Camera-type eye (tissue), 1 donor: Measurements from ENCODE around the genes BAZ2A and PTGES3.

DNA sequence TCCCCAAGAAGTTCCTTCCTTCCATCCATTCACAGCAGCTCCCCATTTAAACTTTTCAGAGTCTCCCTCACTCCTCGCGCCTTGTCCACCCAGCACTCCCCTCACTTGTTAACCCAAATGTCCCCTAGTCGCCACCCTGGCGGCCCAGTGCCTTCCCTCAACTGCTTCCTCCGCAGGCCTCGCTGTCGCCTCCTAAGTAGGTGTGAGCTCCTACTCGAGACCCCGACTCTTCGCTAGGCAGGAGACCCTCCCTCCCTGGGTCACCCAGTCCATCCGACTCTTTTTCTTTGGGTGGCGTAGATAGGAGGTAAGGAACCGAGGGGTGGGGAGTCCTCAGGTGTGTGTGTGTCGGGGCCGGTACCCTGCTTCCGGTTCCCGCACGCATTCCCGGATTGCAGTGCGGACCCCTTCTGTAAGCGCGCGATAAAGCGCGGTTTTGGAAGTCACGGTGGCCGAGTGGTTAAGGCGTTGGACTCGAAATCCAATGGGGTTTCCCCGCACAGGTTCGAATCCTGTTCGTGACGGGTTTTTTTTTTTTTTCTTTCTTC, 713 bp upstream of the SMARCC2 start:
- RAMPAGE, long total RNA: no peak

DNA sequence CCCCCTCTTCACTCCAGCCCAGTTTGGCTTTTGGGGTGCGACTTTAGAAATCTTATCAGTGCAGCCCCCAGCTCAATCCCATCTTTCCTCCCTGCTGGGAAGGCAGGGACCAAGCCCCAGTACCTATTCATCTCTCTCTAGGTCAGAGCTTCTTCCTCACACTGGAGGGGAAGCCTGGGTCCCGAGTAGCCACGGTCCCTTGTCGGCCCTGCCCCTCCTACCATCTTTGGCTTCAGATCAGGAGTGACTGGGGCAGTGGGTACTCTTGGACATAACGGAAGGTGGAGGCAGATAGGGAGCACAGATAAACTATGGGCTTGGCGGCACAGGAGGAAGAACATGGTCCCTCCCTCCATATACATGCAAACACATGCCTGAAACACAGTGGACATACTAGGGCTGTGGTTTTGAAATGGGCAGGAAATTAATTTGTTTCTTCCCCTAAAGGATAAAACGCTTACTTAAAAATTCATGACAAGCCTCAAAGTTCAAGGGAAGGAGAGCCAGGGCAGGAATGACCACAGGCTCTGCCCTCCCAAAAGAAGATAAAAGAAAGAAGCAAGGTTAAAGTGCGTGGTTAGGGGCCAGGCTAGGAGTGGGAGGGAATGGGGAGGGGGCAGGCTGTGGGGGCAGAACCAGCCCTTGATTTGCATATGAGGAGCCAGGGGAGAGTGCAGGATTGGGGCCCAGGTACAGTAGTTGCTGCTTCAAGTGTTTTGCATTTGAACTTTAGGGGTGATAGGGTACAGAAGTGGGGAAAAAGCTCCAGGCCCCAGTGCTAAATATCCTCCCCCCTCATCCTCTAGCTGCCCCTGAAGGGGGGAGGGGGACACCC, 12.2 kb downstream of the SLC39A5 start:
- RAMPAGE, long total RNA: no peak

DNA sequence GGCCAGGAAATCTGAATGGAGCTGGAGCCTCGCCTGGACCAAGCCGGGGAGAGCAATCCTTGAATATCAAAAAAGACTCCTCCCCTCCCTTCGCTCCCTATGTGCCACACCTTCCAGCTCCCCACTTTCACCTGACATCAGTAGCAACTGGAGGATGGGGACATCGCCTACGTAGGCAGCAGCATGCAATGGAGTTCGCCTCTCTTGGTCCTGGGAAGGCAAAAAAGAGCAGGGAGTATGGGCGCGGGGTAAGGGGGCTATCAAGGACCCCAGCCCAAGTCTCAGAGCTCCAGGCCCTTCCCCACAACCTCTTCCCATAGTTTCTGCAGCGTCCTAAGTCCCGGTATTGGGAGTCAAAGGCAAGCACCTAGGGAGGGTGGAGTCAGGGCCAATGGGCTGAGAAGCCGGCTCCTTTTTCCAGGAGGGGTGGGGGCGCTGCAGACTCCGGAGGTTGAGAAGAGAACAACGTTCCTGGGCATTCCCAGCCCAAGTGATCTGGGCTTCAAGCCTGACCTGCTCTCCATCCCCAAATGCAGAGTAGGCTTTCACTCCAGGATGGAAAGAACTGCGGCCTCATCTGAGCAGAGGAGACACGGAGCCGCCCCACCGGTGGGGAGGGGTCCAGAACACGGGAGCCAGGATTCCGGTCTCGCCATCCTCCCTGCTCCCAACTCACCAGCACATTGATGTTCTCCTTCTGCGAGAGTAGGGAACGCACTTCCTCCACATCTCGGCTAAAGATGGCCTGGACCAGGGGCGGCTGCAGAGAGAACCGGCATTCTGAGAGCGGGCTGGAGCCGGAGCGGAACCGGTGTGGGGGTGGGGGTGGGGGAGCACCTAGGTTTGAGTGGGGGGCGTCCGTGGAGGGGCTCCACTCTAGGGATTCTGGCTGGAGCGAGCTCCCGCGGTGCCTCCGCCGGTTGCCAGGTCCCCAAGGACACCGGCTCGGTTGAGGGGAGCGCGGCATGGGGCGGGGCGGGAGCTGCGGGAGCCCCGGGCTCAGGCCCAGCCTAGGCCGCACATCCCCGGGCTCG, 715 bp downstream of the ANKRD52 start:
- RAMPAGE, long total RNA: no peak

GRCh38 chr12:56315264-56315800, 456 bp downstream of the CNPY2 start:
- RAMPAGE, long total RNA: no peak

DNA sequence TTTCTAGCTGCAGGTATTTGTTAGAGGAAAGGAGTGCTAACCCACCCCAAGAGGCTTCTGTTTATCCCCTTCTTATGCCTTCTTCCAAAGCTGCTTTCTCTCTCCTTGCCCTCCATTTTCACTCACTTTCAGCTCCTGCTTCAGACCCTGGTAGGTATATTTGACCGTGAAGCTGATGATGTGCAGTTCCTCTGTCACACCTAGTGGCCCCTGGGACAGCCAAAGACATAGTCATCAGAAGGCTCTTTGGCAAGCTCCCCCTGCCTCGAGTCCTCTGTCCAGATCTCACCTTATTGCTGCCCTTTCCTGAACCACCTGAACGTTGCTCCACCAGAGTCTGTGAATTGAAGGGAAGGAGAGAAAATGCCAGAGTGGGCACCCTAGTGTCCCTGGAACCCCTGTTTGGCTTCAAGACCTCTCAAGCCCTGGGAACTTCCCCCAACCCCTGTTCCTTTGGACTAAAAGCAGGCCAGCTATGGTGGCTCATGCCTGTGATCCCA, 10.6 kb downstream of the STAT2 start:
- RAMPAGE, long total RNA: no peak

DNA sequence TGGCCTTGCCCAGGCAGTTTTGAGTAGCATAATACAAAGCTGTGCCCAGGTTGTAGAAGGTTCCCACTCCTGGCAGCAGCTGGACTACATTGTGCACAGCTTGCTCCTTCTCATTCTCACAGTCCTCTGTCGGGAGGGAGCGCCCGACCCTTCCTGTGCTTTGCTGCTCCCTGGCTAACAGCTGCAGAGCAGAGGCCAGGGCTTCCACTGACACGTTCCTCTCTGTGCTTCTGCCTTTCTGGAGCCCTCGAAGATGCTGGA, 1.2 kb downstream of the APOF start:
- RAMPAGE, long total RNA: no peak

GRCh38 chr12:56522142-56523209, 856 bp downstream of the RBMS2 start:
- RAMPAGE, long total RNA: no peak

- RAMPAGE, long total RNA: no peak
Measured at GRCh38 chr12:56527845-56528346, 6.3 kb downstream of the RBMS2 start.

GRCh38 chr12:56603839-56604905, 26.0 kb downstream of the BAZ2A start:
- RAMPAGE, long total RNA: no peak

DNA sequence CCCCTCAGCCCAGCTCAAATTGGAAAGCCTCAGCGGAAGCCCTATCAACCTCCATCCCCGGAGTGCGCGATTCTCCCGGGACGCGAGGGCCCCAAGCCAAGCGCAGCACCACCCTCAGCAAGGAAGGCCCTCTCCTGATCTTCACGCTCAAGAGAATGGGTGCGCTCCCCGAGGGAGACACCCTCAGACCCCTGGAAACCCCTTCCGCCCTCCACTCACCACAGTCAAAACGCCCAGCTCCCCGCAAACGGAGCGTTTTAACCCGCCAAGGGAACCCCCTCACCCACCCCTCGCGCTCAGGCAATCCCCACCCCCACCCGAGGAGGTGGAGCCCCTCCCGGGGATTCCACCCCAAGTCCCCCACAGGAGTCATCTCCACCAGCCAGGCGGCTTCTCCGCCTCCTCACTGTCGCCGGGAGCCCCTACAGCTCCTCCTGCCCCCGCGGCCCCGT, 645 bp downstream of the BAZ2A start:
- RAMPAGE, long total RNA: no peak

DNA sequence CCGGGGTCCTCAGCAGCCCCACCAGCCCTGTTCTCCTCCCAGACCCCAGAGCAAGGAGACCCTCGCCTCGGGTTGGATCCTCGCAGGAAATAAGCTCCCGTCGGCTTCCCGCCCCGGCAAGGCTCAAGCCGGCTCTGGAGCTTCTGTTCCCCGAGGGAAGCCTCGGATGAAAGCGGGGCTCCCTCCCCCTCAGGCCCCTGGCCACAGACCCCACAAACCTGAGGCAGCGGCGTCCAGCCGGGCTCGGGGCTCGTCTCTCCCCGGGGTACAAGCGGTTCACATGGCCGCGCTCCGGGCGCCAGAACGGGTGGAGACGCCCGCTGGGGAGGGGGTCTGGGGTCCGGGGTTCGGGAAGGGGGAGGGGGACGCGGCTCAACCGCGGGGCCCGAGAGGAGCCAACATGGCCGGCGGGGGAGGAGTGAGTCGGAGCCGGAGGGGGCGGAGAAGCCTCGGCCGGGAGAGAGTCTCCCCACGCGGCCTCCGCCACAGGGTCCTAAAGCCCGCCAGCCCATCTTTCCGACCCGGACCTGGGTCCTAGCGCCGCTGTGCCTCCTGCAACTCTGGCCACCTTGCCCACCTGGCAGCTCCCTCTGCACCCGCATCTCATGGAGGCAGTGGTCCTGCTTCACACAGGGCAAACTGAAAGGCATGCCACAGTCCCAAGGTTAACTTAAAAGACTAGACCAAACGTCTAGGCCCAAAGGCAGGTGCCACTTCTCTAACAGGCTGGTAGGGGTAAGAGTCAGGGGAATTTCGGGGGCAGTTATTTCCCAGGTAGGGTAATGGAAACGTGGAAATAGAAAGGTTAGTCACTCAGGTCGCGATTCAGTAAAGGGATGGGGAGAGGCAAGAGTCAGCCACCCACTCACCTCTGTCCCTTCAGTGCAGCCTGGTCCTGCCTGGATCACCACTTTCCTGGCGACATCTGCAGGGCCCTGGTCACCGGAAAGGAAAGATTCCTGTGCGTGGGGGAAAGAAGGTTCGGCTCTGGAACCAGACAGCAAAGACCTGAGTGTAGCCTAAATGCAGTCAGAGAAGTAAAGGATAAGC, at the start of gene BAZ2A:
BAZ2A (minus strand) TSS at position 420 of the 1,050 bp plus-strand sequence.
- RAMPAGE, long total RNA: no peak

DNA sequence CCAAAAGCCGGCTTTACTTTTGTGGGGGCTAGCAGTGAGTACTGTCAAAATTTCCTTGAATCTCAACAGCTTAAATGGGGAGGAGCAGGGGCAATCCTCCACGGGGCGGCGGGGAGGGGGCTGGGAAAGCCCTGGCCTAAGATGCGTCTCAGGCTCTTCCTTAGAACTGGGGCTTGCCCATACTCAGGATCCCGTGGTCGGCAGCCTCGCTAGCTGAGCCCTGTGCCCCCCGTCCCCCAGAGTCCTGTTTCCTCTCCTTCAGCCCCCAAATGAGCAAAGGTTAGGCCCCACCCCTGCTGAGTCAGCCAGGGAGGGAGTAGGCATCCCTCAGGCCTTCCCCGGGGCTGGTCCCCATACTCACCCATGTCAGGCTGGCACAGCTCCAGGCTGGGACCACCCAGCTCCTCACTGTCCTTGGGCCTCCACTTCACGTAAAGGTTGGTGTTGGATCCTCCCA, 5.7 kb upstream of the BAZ2A start:
- RAMPAGE, long total RNA: no peak

GRCh38 chr12:56660965-56661279, 15.1 kb upstream of the ATP5F1B start:
- RAMPAGE, long total RNA: no peak

- RAMPAGE, long total RNA: start-site peak on the minus strand at chr12:56688131-56688337, 477 reads
Measured at GRCh38 chr12:56687713-56688419, at the start of gene PTGES3. Gene PTGES3, minus strand, starts transcription at chr12:56688284.

GRCh38 chr12:56688420-56689138, 495 bp upstream of the PTGES3 start:
- RAMPAGE, long total RNA: no peak

- RAMPAGE, long total RNA: no peak
Measured at GRCh38 chr12:56801685-56802480, 38.8 kb downstream of the HSD17B6 start.

DNA sequence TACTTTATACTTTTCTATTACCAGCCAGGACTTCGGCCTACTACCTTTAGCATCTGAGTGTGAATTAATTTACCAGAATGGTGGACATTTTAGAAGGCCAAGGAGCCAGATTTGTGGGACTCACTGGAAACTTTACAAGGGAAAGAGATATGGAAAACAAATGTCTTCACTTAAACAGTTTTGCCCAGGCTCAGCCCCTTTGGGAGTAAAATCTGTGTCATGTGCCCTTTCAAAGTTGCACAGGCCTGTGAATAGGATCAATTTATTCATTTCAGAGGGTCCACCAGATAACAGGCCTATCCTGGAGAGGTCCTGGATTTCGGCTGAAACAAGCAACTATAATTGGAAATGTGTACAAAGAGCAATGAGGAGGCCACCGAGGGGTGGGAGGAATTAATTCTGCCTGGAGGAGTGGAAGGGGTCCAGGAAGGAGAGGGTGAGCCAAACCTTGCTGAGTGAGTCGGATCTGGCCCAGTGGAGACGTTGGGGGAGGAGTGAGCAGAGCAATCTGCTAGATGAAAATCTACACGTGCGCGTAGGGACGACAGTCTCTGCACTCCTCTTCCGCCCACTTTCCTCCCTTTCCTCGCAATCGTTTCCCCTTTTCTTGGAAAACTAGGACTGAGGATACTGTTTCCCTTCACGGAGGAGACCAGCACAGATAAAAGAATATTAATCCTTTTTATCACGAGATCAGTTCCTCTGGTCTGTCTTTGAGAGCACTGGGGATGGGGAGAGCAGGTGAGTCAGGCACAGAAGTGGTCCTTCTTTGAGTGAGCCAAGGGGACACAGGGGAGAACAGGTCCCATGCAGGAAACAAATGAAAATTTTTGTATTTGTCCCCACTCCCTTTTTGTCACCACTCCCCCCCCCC, 3.0 kb upstream of the NAB2 start:
- RAMPAGE, long total RNA: no peak

- RAMPAGE, long total RNA: no peak
Measured at GRCh38 chr12:57090793-57092107, 2.3 kb downstream of the NAB2 start.

DNA sequence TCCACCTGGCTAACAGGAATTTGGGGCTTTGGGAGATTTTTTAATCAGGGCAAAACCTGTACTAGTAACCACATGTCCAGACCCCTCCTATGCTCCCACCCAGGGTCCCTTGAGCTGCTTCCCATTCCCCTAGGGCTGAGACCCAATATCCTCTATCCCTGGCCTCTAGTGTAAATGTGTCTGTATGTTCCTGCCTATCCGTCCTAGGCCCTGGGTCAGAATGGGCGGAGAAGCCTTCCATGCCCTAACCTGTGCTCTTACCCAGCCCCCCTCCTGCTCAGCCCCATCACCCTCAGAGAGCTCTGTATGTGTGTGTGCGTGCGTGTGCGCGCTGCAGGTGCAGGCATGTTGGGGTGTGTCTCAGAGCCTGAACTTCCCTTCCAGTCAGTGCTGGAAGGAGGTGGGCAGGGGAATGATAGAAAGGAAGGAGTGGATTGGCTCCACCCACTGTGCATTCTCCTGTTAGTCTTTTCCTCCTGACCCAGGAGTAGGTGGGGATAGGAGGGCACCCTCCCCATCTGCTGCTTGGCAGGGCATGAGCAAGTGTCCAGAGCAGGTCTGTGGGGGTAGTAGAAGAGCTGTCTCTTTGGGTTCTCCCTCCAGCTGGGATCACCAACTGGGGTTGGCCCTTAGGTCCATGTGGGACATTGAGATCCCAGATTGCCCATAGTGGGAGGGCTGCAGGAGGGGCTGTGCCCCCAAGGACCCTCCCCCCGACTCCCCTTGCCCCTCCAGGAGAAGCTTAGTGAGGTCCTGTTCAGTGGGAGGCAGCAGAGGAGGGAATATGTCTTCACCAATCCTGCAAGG, 7.3 kb downstream of the NAB2 start:
- RAMPAGE, long total RNA: no peak

DNA sequence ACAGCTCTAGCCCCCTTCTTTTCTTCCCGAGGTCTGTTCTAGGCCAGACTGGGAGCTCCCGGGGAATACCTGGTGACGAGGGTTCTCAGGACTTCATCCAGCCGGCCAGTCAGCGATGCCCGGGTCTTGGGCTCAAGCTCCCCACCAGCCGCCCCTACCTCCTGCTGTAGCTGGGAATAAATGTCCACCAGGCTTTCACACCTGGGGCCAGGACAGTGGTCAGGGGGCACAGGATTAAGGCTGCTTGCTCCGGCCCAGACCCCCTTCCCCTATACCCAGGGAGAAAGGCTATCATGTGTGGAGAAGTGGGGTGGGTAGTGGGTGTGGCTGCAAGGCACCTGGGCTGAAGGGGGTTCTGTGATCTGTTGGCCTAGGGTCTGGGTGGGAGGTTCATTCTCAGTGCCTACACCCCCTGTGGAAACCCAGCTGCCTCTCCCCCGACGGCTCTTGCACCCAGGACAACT, 5.7 kb downstream of the STAT6 start:
- RAMPAGE, long total RNA: no peak